ENCODE measurements around the genes LRRC7, SRSF11, ZRANB2, FPGT, RABGGTB and ST6GALNAC3.

GRCh38 chr1:67479817-67480016 lies 49.5 kb upstream of the SERBP1 start:
- RRBS = no CpG with 5 or more reads among the region's 2 CpGs

DNA sequence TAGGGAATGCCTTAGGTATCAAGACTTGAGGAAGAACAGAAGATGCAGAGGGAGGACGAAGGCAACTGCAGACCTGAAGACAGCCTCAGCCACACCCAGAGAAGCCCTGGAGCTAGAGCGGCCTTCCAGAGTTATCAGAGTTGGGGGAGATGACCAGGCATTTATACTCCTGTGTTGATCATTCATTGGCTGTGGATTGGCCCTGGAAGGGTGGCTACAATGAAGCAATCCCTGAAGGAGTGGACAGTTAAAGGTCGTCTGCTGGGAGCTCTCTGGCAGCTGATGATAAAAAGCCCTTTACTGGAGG lies 126.6 kb upstream of the GADD45A start:
- RRBS = no CpG with 5 or more reads among the region's 3 CpGs

DNA sequence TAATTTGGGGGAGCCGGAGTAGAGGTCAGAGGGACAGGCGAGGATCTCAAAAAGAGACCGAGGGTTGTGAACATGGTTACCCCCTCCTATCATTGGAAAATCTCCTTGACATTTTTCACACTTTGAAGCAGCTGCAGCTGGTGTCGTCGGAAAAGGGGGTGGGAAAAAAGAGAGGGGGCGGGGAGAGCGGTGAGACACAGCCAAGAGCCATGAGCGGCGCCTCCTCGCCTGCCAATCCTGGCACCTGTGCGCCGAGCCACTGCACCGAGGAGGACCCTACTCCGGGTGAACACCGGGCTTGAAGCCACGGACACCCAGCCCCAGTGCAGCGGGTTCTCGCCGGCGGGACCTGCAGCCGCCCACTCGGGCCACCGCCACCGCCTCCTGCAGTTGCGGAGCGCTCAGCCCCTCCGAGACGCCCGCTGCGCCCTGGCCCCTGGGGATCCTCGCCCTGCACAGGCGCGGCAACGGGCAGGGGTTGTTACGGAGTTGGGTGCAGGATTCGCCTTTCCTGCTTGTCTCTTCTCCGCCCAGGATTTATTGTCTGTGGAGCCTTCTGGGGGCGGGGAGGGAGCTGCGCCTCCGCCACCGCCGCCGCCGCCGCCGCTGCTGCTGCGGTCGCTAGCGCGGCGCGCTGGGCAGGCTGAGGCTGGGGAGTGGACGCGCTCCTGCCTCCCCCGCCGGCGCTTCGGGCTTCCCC lies at the start of gene LRRC7:
Gene LRRC7 (plus strand): TSS at position 231 of the 700 bp plus-strand sequence.
- RRBS = 17% methylated on average over 5 of the region's 58 CpGs

GRCh38 chr1:70221186-70222435 lies at the start of gene SRSF11:
Gene SRSF11, plus strand, starts transcription at chr1:70221380.
- RRBS = 6% methylated on average over 4 of the region's 83 CpGs

DNA sequence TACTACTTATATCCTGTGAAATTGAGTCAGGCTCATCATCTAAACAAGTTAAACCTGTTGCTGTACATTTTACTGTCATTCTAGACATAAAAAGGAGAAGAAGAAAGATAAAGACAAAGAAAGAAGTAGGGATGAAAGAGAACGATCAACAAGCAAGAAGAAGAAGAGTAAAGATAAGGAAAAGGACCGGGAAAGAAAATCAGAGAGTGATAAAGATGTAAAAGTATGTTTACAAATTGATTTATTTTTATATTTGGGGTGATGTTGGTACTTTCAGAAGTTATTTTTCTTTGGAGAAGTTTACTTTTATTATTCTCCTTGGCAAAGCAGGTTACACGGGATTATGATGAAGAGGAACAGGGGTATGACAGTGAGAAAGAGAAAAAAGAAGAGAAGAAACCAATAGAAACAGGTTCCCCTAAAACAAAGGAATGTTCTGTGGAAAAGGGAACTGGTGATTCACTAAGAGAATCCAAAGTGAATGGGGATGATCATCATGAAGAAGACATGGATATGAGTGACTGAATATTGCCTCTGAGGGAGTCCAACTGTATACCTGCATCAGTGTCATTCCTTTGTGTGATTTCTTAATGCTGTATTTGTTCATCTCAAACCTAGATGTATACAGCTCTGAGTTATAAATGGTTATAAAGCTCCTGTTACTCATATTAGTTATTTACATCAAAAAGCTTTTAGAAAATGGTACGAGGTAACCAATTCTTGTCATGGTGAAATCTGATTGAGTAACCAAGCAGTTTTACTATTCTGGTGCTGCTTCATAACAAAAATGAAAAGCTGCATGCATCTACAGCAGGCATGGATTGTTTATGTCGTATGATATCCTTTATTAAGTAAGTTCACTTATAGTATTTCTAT lies 29.3 kb downstream of the SRSF11 start:
- RRBS = no CpG with 5 or more reads among the region's 5 CpGs

DNA sequence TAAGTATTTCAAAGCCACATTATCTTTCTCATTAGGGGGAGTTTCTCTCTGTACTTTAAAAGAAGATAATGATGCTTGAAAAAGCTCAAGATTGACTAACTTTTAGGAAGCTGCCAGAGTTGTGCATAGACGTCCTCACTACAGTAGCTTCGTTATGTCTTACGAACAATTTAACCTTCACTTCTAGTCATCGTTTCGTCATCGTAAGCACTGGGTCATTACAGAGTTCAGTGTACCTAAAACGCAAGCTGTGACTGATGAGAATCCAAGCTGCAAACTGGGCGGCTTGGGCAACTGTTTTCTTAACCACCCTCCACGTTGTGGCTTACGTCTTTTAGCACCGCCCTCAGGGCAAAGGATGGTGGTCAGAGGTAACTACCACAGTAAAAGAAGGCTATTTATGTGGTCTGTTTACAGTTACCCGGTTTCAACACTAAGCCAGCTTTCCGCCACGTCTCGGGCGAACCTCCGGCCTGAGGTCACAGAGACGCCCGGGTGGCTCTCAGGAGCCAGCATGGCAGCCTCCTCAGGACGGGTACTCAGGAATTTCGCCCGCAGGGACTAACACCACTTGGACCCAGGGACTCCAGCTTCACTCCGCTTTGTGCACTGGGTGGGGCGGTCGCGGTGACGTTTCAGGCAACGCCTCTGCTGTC lies 447 bp upstream of the CTH start:
- RRBS = 13% methylated on average over 3 of the region's 28 CpGs

DNA sequence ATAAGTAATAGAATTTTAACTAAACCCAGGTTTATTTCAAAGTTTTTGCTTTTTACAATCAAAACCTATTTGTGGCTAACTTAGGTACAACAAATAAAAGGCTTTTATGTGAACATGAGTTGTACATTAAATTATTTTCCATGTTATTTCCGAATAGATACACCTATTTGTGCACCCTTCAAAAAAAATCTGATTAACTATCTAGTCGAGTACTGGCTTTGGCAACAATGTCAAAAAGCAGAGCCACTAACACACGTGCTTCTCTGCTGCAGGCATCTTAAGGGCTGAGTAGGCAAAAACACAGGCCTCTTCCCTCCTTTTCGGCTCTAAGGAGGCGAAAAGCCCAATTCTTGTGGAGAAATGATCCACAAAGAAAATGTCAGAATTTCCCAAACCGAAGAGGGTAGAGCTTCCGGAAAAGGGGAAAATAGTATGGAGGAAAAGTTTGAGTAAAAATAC lies 774 bp downstream of the ZRANB2 start:
- RRBS = no CpG with 5 or more reads among the region's 7 CpGs

- RRBS = 7% methylated on average over 3 of the region's 44 CpGs
Observed at GRCh38 chr1:71080491-71081558, at the start of gene ZRANB2. Gene ZRANB2, minus strand, starts transcription at chr1:71081035.

GRCh38 chr1:74197695-74198816 lies at the start of gene FPGT:
Gene FPGT, plus strand, starts transcription at chr1:74198242.
- RRBS = 3% methylated on average over 18 of the region's 45 CpGs

DNA sequence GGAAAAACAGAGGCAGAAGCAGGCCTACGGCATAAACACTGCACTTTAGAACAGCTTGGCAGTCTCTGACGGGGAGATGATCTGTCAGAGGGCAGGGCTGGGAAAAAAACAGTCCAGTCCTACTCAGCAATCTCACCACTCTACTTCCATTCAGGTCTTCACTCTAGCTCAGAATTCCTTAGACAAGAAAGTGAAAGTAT lies 4.1 kb downstream of the CRYZ start:
- RRBS = no CpG with 5 or more reads among the region's 2 CpGs

- RRBS = no CpG with 5 or more reads among the region's 28 CpGs
Observed at GRCh38 chr1:75375444-75376498, 235.1 kb downstream of the SLC44A5 start.

GRCh38 chr1:75672442-75673284 lies 51.8 kb upstream of the ACADM start:
- RRBS = no CpG with 5 or more reads among the region's 2 CpGs

DNA sequence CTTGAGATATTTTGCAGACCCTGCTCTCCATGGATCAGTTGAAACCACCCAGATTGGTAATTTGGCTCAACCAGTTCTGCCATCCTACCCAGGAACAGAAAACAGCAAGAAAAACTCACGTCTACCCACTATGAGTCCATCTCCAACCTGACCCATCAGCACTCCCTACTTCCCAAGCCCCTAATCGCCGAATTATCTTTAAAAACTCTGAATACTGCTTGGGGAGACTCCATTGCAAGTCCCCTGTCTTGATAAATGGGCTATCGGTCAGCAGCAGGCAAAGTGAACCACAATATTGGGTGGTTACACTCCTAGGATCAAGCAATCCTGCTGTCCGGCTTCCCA lies 496 bp upstream of the RABGGTB start:
- RRBS = no CpG with 5 or more reads among the region's 5 CpGs

DNA sequence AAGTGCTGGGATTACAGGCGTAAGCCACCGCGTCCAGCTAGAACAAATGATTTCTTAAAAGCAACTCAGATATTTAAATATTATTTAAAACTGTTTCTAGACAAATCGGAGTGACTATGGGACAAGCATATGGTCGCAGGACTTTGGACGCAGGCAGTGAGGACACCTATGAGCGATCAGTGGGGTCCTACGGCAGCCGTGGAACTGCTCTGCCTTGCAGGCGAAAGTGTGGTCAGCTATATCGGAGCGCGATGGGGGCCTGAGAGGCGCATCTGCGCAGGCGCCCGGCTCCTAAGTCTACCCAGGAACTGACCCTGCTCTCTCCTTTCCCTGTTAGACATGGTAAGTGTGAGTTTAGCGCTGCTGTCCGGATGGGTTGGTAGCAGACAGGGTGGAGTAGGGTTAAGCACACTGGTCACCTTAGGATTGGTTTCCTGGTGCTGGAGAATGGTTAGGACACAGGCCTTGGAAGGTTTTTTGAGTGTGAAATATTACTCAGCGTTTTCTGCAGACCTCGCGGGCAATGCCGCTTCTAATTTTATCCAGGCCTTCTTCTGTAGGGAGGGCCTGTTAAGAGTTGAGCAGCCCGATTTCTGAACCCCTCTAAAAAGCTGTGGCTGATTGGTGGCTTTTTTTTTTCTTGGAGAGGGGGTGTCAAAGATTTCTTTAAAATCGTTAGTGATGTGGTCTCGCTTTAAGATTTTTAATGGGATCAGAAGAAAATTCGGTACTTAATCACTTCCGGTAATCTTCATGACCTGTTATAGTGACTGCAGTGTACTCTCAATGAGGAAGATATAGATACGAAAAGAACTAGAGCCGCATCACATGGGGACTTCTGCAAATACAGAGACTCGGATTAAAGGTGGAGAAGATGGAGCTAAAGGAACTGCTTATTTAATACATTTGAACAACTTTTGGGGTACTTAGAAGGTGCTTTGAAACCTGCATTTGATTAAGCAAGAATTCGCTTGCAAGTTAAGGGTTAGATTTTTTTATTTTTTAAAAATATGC lies at the start of gene RABGGTB:
Gene RABGGTB (plus strand): TSS at position 324 of the 1,014 bp plus-strand sequence.
- RRBS = 8% methylated on average over 3 of the region's 32 CpGs

DNA sequence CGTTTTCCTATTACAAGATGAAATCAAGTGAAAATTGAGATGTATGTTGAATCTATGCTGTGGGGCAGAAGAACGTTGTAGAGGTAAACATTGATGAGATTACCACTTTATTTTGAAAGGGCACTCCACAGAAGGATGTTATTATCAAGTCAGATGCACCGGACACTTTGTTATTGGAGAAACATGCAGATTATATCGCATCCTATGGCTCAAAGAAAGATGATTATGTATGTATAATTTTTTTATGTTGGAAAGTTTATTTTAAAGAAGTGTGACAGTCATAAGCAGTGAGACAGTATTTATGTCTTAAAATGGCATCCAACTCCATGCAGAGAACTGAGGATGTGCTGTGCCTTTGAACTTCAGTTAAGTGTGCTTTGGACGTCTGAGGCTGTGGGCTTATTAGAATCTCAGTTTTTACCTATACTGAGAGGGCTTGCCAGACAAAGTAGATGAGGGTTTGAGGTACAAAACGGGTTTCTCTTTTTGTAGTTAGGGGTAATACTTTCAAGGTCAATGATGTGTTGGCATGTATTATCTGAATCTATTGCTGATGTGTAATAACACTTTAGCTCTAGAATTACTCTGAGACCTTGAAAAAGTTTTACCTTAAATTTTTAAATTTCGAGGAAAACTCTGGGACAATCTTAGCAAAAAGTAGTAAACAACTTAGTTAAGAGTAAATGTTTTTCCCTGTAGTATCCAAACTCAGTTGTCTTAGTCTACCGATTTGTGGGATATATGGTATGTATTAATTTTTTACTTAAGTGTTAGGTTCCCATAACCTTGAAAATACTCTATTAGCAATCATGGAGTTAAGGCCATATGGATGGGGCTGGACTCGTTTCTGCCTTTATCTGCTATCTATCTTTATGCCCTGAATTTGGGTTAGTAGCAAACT lies 1.6 kb downstream of the RABGGTB start:
- RRBS = no CpG with 5 or more reads among the region's 9 CpGs

GRCh38 chr1:75789631-75790668 lies 3.9 kb downstream of the RABGGTB start:
- RRBS = no CpG with 5 or more reads among the region's 3 CpGs

- RRBS = no CpG with 5 or more reads among the region's 61 CpGs
Observed at GRCh38 chr1:76074491-76075429, at the start of gene ST6GALNAC3. Gene ST6GALNAC3, plus strand, starts transcription at chr1:76074746.

DNA sequence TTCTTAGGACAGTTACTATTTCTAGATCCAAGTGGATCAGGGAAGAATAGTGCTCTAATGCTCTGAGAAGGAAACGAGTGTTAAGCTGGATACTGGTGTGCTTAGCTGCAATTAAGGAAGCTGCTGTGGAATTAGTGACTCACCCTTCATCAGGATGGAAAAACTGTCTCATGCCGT lies 179.5 kb downstream of the ST6GALNAC3 start:
- RRBS = no CpG with 5 or more reads among the region's 2 CpGs

Measured in GM06990 (cell line).